Cardiac muscle cell (in vitro differentiated cells and primary cell): ENCODE data around the gene NDUFB6.

DNA sequence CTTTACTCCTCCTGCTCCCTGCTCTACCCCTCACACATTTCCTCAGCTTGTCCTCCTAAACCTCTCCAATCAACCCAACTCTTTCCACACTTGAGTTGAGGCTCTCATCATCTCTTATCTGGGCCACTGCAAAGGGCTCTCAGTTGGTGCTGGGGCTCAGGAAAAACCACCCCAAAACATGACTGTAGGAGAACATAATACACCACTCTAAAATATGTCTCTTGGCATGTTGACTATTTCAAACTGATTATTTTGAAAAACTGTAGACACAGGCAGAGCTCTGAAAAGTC is 89.4 kb upstream of the IFNK start:
- RAMPAGE, long total RNA: no peak

DNA sequence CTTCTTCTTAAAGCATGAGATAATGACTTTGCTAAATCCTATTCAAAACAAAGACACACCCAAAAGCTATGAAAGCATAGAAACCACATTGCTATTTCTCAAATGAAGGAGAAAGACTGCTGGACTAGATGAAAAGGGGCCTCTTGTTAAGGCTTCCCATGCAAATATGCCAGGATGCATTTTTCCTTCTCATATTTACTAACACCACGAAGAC is 86.3 kb upstream of the IFNK start:
- RAMPAGE, long total RNA: no peak
- RRBS: no CpG with 5 or more reads among the region's 1 CpG

DNA sequence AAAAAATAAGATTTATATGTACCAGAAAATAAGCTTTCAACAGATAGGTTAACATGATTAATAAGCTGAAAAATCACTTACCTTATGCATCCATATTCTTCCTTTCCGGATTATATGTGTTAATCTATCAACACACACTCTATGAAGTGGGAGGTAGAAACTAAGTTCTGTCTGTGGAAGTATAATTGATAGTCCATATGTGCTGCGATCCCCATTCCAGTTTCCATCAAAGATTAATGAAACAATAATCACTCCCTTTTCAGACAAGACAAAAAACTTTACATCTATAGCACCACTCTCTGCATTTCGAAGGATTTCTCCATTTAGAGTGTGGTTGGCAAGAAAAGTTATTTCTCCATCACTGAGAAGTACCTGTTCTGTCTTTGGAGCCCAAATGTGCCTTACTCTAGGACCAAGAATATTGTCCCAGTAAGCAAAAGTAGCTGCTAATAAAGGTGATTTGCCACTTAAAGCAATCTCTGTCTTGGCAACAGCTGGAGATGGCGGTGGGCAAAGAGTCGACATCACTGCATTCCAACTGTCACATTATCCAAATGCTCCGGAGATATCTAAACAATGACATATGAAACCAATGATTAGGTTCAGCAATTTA is 6.6 kb downstream of the C9orf72 start:
- RAMPAGE, long total RNA: no peak
- RRBS: no CpG with 5 or more reads among the region's 6 CpGs

DNA sequence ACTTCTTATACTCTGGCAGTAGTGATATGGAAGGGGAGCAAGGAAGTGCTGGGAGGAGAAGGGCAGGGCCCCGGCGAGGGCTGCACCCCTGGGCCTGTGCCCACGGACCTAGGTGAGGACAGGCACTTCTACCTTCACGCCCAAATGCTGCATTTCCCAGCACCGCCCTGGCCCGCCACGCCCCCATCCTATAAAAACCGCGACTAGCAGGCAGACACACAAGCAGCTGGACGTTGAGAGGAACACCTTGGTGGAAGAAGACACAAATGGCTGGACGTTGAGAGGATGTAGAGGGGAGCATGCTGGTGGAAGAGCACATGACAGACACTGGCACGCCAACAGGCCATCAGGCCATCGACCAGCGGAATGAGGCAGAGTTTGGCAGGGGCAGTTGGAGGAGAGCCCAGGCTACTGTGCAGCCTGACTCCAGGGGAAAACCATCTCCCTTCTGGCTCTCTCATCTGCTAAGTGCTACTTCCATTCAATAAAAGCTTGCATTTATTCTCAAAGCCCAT is 81.5 kb upstream of the C9orf72 start:
- RAMPAGE, long total RNA: no peak
- RRBS: no CpG with 5 or more reads among the region's 14 CpGs

GRCh38 chr9:27844722-27845083 is 271.4 kb upstream of the C9orf72 start:
- RAMPAGE, long total RNA: no peak
- RRBS: no CpG with 5 or more reads among the region's 1 CpG

DNA sequence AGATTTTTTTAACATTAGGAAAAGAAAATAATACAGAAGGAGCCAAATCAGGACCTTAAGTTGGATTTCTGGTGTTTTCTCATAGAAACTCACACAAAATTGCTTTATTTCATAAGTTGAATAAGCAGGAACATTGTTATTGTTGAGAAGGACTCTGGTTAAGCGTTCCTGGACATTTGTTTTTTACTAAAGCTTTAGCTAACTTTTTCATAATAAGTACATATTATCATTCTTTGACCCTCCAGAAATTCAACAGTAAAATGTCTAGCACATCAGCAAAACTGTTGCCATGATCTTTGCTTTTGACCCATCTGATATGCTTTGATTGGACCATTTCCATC is 319.4 kb upstream of the LINGO2 start:
- RAMPAGE, long total RNA: no peak
- RRBS: no CpG with 5 or more reads among the region's 1 CpG

DNA sequence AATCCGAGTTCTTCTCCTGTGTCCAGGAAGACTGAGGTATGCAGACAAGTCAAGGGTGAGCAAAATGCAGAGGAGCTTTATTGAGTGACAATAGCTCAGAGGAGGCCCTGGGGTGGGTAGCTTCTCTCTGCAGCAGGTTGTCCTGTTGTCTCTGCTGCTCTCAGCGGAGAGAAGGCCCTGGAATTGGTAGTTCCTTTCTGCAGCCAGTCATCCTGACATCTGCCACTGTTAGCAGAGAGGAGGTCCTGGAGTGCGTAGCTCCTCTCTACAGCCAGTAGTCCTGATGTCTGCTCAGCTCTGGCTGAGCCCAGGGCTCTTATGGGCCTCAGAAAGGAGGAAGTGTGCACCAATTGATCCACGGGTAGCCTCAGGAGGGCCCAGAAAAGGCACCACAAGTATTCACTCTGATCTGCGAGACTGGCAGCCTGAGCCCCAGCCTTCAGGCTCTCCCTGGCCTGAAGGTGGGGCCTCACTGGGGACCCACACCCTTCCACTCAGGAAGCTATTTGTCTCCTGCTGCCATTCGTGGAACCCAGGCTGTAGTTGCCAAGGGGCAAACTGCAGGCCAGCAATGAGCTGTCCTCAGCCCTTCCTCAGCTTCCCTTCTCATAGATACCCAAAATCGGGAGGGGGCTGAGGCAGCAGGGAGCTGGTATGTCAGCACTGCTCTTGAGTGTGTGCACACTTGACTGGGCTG is 1049.6 kb upstream of the ACO1 start:
- RAMPAGE, long total RNA: no peak
- RRBS: no CpG with 5 or more reads among the region's 7 CpGs

DNA sequence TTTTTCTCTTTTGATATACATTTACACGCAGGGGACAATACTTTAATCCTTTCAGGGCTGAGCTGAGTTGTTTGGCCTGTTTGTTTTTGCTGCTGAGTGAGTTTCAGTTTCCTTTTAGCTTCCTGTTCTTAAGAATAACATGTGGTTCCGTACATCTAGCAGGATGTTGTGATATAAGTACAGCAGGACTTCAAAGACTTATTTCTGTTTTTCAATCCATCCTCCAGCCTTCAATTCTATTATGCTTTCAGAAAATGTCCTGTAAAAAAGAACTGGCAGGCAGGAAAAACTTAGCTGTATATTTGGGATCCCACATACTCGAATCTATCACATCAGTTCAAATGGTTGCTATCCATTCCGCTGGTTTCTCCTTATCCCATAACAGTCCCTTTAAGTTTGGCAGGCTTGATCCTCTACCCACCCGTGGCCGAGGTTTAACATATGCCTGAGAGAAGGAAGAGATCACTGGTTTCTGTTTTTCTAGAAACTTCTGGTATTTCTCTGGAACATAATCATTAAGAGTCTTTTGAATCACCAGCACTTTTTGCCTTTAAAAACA is 1037.2 kb upstream of the ACO1 start:
- RAMPAGE, long total RNA: no peak
- RRBS: no CpG with 5 or more reads among the region's 6 CpGs

DNA sequence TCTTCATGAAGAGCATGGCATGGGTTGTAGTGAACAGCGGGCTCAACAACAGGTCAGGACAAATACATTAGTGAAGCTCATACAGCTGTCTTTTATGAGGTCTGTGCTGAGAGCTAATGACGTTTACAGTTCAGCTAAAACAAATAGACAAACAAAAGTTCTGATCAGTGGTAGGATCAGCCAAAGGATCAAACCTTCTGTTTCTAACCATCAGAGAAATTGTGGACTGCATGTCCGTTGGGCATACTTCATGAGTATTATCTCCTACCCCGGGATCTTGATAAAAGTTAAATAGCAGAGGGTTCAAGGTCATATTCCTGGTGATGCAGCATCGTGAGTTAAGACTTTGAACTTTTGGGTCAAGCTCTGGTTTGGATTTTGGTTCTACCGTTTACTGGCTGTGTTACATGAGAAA is 37.9 kb downstream of the ACO1 start:
- RAMPAGE, long total RNA: no peak
- RRBS: no CpG with 5 or more reads among the region's 6 CpGs

GRCh38 chr9:32427011-32427407 is 42.6 kb downstream of the ACO1 start:
- RAMPAGE, long total RNA: no peak
- RRBS: no CpG with 5 or more reads among the region's 5 CpGs

DNA sequence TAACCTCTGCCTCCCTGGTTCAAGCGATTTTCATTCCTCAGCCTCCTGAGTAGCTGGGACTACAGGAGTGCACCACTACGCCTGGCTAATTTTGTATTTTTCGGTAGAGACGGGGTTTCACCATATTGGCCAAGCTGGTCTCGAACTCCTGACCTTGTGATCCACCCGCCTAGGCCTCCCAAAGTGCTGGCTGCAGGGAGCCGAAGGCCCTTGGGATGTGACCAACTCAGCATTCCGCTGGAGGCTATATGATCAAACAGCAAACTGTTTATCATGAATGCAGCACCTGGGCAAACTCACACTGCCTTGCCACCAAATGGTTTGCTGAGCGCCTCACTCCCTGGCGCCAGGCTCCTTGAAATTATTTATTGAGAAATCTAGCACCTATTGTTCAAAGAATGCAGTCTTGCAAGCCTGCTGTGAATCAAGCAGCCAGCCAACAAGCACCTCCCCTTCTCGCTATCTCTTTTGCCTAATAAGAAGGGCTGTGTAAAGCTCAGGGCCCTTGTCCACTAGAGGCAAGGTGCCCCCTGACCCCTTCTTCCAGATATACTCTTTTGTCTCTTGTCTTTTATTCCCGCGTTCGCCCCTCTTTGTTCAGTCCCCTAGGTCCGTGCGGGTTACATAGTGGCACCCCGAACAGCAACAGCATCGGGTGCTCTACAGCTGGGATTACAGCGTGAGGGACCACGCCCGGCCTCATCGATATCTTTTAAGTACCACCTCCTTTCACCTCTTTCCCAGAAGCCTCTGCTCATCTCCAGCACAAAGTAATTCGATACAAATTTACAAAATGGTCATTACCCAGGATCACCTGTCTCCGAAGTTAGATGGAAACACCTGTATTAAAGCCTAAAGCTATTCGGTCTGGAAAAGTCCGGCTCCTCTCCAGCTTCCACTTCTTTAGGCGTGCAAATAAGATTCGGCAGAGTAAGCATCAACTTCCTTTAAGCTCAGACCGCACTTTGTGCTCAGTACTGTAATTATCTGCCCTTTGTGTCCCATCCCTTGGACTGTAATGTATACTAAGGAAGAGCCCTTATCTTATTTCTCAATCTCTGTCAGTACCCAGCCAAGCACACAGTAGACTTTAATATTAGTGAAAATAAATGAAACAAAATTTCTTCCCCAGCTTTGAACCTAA is 943 bp downstream of the RIGI start:
- RAMPAGE, long total RNA: no peak
- RRBS: no CpG with 5 or more reads among the region's 29 CpGs

DNA sequence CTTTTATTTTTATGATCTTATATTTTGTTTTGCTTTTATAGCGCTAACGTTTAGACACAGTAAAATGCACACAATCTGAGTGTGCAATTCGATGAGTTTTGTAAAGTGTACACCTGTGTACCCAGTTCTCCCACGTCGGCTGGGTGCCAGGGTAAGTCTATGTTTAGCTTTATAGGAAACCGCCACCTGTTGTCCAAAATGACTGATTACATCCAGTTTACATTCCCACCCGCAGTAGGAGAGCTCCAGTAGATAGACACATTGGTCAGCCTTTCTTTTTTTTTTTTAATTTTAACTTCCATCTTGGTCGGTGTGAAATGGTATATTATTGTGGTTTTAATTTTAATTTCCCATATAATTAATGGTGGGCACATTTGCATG is 441 bp upstream of the RIGI start:
- RAMPAGE, long total RNA: no peak
- RRBS: no CpG with 5 or more reads among the region's 8 CpGs

DNA sequence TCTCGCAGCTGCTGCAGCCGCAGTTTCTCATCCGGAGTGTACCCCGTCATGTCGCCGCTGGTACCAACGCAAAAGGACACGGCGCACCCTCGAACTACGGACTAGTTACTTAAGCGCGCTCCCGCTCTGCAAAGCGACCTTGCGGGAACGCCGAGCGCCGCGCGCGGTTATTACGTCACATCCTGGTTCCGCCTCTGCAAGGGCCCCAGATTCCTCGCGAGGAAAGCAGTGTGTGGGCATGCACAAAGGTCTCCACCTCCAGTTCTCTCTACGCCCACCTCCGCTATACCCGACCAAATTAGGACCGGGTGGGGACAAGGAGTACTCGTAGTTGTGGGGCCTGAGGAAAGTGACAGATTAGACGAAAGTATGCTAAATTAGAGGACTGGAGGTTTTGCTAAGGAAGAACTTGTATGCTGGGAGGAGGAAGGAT is at the start of gene NDUFB6:
Gene NDUFB6, minus strand, starts transcription at position 149 of the 433 bp plus-strand sequence.
- RAMPAGE, long total RNA: start-site peak on the minus strand centred at position 104 of the sequence, 97 bp wide, 3,921 and 876 reads in 2 replicates
- RRBS: 1% methylated on average over 3 of the region's 33 CpGs

DNA sequence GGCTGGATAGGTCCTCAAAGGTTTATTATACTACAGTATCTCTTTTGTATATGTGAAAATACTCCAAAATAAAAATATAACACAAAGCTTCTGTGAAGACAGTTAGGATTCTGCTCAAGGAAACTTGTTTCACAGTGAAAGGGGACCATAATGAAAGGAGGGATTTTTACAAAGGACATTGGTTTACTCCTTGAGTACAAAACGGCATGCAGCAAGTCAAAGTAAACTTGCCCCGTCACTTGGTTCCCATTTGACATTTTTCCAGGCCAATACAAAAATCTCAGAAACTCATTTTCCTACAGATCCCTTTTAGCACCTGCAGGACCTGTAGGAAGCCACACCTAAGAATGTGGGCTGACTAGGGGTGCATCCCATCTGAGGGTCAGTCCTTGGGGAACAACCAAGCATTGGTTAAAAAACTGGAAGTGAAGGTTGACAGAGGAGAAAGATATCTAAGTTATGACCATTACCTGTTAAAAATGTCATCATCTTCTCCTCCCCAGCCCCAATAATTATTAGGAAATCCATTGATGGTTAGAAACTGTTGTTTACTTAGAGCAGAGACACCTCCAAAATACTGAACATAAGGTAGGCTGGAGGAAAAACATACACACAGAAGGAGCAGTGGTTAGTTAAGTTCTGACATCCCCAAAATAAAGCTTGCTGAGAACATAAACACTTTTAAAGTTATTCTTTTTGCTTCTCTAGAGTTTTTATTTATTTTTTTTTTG is 39.2 kb upstream of the SMU1 start:
- RAMPAGE, long total RNA: no peak
- RRBS: no CpG with 5 or more reads among the region's 2 CpGs

GRCh38 chr9:33167909-33168335 is 786 bp upstream of the B4GALT1 start:
- RAMPAGE, long total RNA: no peak
- RRBS: 27% methylated on average over 4 of the region's 10 CpGs

DNA sequence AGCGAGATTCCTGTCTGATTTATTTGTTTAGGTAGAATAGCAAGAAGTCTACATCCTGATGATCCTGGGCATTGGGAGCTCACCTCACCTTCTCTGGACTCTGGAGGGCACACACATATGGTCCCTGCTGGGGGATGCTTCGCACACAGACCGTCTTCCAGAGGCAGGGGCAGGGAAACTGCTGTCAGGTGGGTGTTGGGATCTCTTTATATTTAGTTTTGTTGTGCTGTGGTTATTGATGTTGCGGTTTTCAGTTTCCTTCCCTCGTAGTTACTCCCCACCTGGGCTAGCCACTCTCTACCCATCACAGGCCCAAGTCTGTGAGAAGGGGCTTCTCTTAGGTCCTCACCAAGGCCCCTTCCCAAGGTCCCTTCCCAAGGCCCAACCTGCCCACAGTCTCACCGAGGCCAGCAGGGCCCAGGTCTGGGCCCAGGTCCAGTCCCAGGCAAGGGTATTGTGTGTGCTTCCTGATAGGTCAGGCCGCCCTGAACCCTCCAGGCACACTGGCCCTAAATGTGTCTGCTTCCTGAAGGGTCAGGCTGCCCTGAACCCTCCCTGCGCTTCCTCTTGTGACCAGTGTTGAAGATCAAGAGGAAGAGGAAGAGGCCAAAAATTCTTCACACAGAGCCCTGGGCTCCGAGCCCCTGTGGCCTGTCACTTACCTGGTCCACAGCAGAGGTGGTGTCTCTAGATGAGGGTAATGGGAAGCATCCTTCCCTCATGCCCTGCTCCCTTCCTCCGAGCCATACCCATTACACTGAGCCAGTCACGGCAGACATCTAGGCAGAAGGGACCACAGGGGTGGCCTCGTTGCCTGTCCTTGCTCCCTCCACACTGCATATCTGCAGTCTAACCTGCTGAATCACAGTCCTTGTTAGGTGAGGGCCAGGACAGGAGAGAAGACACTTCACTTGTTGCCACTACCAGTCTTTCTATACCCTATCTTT is 18.8 kb upstream of the SPINK4 start:
- RAMPAGE, long total RNA: no peak
- RRBS: no CpG with 5 or more reads among the region's 12 CpGs

- RAMPAGE, long total RNA: no peak
- RRBS: no CpG with 5 or more reads among the region's 3 CpGs
Observed at GRCh38 chr9:33227002-33227212, 13.1 kb upstream of the SPINK4 start.

- RAMPAGE, long total RNA: no peak
- RRBS: no CpG with 5 or more reads among the region's 9 CpGs
Observed at GRCh38 chr9:33231169-33231905, 8.6 kb upstream of the SPINK4 start.

- RAMPAGE, long total RNA: no peak
- RRBS: no CpG with 5 or more reads among the region's 4 CpGs
Observed at GRCh38 chr9:33256744-33257229, 7.7 kb downstream of the BAG1 start.

DNA sequence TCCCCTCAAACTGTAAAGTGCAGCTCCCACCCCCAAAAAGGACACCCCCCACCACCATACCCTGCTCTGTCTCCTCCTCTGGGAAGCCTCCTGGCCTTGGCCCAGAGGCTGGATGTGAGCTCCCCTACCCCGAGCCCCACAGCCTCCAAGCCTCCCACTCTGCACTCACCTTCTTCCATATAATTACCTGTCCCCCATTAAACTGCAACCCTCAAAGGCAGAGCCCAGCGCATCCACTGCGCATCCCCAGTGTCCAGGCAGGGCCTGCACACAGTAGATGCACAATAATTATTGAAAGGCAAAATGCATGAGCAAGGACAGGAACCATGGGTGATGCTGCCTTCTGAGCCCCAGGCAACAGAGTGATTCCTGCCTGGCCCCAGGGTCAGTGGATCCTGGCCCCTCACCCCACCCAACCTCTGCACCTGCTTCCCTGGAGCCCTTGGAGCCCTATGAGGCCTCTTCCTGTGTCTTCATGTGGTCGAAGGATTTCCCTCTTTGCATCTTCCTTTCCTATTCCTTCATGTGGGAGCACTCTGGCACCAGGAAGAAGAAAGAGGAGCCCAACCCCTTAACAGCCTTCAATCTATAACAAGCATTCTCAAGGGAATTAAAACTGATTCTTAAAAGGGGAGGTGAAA is 18.5 kb downstream of the AQP7 start:
- RAMPAGE, long total RNA: no peak
- RRBS: no CpG with 5 or more reads among the region's 4 CpGs